Choroid plexus epithelial cell (primary cell): ENCODE measurements around a stretch of chr15.

- RRBS, result no CpG with 5 or more reads among the region's 12 CpGs
These were observed 1.6 kb upstream of the GRAMD2A start for GRCh38 chr15:72198903-72199909.

DNA sequence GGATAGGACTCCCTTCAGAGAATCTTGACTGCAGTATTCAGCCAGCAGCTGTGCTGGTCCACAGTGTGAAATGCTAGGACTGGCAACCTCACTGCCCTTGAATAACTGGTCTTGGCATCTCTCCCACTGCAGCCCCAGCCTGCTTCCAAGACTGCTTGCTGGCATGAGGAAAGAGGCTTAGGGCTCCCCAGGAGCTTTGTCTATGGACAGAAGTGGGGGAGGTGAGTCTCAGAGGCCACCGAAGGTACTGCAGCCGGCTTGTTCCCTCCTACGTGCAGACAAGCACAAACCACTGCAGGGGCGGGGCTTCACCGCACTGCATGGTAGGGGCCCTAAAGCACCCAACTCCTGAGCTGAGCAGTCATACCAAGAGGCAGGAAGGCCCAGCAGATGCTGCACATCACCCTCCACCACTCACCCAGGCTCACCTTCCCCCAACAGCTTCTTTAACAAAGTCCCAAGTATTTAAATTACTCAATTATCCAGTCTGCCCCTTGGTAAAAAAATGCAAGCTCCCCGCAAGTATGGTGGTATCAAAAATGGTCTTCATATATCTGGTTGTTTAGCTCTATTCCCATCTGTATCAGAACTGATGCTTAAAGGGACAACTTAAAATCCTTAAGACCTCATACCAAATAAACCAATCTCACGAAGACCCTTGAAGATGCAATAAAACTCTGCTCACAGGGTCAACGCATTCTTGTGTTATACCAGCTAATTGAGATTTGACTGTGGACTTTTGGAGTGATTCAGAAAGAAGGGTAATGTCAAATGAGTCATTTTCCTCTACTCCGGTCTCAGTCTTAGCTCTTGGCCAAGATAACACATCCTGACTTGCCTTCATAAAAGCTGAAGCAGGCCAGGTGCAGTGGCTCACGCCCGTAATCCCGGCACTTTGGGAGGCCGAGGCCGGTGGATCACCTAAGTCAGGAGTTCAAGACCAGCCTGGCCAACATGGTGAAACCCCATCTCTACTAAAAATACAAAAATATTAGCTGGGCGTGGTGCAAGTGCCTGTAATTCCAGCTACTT is 4.1 kb downstream of the PKM start:
- RRBS, result 6% methylated on average over 1 of the region's 15 CpGs

GRCh38 chr15:72228062-72228387 is 3.0 kb downstream of the PKM start:
- RRBS, result 9% methylated on average over 1 of the region's 5 CpGs

DNA sequence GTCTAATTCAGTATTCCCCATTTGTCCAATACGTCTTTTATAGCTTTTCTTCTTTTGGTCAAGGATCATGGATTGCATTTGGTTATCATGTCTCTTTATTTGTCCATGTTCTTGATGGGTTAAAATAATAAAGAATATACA is 21.1 kb downstream of the ARIH1 start:
- RRBS, result no CpG with 5 or more reads among the region's 1 CpG

- RRBS, result no CpG with 5 or more reads among the region's 1 CpG
These were observed 23.3 kb downstream of the ARIH1 start for GRCh38 chr15:72497471-72497844.

- RRBS, result no CpG with 5 or more reads among the region's 13 CpGs
These were observed 30.1 kb downstream of the ARIH1 start for GRCh38 chr15:72504177-72504716.

DNA sequence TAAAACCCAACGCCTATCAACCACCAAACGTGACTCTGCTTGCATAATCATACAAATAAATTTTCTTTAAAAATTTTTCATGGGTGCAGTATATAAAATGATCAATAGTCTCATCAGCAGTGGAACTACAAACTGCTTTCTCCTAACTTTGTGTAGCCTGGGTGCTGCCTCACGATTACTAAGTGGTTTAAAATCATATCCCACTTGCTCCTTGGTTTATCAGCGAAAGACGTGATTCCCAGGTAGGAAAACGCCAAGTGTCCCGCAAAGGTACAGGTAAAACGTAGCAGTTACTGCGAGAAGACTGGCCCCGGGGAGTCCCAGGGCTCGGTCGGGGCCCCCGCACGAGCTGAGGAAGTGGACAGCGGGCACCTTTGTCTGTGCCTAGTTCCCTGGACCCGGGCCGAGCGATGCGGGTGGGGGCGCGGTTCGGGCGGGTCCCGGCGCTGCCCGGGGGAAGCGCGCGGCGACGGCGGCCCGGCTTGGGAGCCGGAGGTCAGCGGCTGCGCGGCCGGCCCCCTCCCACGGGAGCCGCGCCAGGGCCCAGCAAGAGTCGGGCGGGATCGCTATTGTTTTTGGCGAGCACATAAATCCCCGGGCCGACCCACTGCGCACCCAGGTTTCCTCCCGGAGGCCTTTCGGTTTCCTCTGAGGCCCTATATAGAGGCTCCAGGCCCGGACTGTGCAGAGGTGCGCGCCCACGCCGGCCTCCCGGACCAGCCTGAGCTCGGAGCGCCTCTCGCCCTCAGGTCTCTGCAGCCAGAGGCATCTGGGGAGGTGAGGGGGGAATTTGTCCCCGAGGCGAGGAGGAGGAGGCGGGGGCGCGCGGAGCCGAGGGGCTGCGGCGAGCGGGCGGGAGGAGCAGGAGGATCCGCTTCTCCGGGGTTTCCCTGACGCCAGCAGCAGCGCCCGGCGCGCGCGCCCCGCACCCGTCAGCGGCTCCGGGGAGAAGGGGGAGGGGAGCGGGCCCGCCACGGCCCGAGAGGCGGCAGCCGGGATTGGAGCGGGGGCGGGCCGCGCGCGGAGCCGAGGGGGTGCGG is 727 bp upstream of the NEO1 start:
- RRBS, result under 1% methylated on average over 37 of the region's 97 CpGs

- RRBS, result no CpG with 5 or more reads among the region's 2 CpGs
These were observed 72.7 kb downstream of the NPTN start for GRCh38 chr15:73560307-73561079.

DNA sequence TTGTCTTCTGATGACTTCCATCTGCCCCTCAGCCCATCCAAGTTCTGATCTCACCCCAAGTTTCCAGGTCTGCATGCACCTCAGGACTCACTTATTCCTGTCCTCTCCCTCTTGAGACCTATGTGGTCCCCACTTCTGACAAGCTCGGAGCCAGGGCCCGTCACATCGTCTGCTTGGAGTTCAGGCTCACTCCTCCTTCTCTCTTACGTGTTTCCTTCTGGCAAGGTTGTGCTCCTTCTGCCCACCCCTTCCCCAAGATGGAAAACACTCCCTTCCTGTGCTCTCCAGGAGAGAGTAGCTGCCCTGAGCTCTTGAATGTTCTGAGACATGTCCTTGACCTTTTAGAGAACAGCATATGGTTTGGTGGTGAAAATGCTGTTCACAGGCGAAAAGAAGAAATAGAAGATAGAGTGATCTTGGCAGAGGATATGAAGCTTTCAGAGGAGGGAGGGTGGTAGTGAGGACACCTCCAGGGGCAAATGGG is 21.1 kb downstream of the CD276 start:
- RRBS, result no CpG with 5 or more reads among the region's 5 CpGs

- RRBS, result 14% methylated on average over 3 of the region's 12 CpGs
These were observed 1.6 kb downstream of the INSYN1 start for GRCh38 chr15:73751539-73752002.

DNA sequence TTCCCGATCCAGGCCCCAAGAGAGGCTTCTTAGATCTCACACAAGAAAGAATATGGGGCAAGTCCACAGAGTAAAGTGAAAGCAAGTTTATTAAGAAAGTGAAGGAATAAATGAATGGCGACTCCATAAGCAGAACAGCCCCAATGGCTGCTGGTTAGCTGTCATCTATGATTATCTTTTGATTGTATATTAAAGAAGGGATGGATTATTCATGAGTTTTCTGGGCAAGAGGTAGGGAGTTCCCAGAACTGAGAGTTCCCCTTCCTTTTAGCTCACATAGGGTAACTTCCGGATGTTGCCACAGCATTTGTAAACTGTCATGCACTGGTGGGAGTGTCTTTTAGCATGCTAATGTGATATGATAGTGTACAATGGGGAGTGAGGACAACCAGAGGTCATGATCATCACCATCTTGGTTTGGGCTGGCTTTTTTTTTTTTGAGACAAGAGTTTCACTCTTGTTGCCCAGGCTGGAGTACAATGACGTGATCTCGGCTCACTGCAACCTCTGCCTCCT is 5.8 kb upstream of the LOXL1 start:
- RRBS, result no CpG with 5 or more reads among the region's 5 CpGs

DNA sequence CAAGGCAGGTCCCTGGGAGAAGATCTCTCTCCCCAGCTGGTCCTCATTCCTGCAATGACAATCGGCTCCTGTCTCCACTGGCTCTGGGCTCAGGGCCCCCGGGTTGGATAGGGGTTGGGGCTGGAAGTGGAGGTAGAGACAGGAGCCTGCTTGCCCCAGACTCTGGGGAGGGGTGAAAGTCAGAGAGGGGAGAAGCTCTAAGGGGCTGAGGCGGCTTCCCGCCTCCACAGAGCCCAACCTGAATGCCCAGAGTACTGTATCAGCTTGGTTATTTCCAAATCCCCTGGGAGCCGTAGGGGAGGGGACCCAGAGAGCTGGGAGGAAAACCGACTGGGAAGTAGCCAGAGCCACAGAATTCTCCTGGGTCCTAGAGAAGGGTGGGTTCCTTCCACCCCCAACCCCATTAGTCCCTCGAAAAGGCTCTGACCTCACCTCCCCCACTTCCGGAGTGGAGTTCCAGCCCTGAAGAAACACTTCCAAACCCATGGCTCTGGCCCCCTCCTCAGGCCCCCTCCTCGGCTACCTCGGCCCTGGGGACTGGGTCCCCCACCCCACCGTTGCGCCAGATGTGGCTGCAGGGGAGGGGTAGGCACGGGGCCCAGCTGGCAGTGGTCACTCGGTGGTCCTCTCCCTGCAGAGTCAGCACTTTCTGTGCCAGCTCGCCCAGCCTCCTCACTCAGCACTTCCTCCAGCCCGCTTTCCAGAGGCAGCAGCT is 3.7 kb upstream of the LOXL1 start:
- RRBS, result no CpG with 5 or more reads among the region's 16 CpGs

GRCh38 chr15:74007700-74008342 is 13.3 kb downstream of the PML start:
- RRBS, result no CpG with 5 or more reads among the region's 5 CpGs

GRCh38 chr15:74048256-74048816 is 34.0 kb downstream of the GOLGA6A start:
- RRBS, result 8% methylated on average over 5 of the region's 13 CpGs

- RRBS, result 18% methylated on average over 4 of the region's 20 CpGs
These were observed 713 bp downstream of the ISLR start for GRCh38 chr15:74174094-74174751.

GRCh38 chr15:74176147-74176884 is 2.8 kb downstream of the ISLR start:
- RRBS, result no CpG with 5 or more reads among the region's 5 CpGs

GRCh38 chr15:74357416-74358215 is 9.8 kb downstream of the CYP11A1 start:
- RRBS, result no CpG with 5 or more reads among the region's 10 CpGs

DNA sequence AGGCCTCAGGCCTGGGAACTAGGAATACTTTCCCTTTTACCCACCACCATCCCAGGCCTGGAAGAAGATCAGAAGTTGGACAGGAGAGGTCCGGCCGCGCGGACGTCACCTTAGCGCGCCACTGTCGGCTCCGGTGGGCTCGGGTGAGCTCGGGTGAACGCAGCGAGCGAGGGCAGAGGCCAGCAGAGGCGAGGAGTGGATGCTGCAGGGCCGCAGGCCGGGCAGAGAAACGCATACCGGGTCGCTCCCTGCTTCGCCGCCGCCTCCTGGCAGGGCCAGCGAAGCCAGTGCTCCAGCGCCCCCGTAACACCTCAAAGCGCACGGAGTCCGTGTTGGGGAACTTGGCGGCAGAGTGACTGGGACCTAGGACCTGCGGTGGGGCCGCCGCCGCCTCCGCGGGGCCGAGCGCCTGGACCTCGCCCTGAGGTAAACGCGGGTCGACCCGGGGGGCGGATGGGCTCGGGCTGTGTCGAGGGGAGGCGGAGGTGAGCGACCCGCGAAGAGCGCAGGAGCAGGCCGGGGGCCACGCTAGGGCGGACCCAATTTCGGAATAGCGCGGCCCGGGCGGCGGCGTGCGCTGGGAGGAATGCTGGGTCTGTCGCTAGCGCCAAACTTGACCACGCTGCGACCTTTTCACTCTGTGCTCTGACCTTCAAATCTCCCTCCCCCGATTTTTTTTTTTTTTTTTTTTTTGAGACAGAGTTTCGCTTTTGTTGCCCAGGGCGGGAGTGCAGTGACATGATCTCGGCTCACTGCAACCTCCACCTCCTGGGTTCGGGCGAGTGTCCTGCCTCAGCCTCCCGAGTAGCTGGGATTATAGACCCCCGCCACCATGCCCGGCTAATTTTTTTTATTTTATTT is 1.6 kb downstream of the CYP11A1 start:
- RRBS, result 4% methylated on average over 31 of the region's 75 CpGs

- RRBS, result no CpG with 5 or more reads among the region's 7 CpGs
These were observed 23.6 kb upstream of the CYP11A1 start for GRCh38 chr15:74391015-74391441.

- RRBS, result no CpG with 5 or more reads among the region's 12 CpGs
These were observed 423 bp upstream of the SEMA7A start for GRCh38 chr15:74434207-74434555.